SK-N-DZ (cell line): ENCODE data around the genes KIAA1755, SLC32A1 and FAM83D.

DNA sequence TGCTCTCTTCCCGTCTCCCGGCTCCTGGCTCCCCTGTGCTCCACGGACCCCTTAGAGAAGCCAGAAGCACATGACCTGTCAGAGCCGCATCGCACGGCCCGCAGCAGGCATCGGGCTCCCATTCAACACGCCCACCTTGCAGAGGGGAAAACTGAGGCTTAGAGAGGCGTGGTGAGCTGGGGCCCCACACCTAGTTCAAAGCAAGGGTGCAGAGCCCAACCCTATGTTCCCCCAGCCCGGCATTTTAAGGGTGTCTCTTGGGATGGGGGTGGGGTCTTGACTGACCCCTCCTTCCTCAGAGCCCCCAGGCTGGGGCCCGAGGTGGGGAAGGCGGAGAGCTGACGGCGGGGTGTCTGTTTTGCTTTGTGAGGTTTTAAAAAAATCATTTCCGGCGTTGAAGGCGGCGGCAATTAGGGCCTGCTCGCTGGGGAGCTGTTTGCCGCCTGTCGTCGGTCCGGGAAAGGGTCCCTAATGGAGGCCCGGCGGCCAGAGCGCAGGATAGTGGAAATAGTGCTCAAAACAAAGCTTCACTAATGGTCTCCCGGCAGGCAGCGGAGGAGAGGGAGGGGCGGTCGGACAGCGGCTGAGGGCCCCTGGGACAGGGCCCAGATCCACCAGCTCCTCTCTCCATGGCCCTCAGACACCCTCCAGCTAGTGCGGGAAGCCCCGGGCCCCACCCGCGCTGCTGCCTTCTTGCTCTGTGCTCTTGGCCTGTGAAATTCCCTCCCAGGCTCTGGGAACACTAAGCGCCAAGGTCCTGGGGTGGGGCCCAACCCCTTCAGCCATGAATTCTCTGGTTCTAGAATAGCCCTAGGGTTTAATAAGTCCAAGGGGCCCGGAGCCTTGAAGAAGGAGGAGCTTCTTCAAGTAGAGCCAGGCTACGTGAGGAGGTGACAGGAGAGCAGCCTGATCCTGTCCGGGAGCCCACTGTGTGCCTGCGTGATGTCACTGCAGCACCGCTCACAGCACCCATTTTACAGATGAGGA lies 12.0 kb downstream of the VSTM2L start:
RAMPAGE:
- cytosol, long total RNA: no peak
- nucleus, long total RNA: no peak

DNA sequence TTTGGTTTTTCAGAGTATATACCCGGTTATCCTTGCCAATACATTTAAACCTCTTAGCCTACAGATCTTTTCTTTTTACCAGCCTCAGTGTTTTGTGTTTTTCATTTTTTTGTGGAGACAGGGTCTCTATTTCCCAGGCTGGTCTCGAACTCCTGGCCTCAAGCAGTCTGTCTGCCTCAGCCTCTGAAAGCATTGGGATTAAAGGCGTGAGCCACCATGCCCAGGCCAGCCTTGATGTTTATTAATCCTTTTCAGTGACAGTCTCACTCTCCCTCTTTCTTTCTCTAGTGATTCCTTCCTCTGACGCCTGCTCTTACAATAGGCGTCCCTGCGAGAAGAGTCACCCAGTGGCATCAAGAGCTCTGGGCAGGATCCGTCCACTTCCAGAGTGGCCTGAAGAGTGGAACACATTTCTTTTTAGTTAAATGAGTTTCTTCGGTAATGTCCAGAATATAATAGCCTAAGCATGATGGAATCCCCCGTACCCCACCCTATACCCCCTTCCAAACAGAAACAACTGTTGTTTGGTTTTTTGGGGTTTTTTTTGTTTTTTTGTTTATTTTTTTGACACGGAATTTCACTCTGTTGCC lies 53.0 kb downstream of the RPRD1B start:
RAMPAGE:
- cytosol, long total RNA: no peak
- nucleus, long total RNA: no peak

GRCh38 chr20:38122942-38123298 lies 42.1 kb downstream of the TGM2 start:
RAMPAGE:
- cytosol, long total RNA: no peak
- nucleus, long total RNA: no peak

DNA sequence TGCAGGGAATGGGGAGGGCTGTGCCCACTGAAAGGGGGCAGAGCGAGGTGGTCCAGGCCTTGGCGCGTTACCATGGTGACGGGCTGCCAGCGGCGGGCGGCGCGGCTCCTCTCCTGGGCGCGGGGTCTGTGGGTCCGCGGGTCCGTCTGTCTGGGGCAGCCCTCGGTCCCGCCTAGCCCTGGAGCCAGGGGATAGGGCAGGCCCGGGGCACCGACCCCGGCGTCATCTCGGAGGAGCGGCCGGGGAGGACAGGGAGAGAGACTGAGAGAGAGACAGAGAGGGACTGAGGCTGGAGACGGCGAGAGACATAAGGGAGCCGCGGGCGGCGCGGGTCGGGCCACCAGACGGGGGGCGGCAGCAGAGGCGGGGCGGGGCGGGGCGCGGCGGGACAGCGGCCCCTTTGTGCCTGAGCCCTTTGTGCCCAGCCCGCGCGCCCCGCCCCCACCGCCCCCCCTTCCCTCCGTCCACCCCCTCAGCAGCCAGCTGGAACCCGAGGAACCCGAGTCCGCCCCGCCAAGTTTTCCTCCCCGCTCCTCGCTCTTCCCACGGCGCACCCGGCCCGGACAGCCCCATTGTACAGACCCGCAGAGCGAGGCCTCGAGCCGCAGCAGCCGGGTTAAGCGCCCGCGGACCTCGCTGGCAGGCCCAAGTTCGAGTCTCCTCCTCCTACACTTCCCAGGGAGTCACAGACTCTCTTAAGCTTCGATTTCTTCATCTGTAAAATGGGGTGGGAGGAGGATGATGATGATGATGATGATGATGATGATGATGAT lies at the start of gene KIAA1755:
KIAA1755 (minus strand) TSS at position 309 of the 773 bp plus-strand sequence.
RAMPAGE:
- cytosol, long total RNA: no peak
- nucleus, long total RNA: no peak

DNA sequence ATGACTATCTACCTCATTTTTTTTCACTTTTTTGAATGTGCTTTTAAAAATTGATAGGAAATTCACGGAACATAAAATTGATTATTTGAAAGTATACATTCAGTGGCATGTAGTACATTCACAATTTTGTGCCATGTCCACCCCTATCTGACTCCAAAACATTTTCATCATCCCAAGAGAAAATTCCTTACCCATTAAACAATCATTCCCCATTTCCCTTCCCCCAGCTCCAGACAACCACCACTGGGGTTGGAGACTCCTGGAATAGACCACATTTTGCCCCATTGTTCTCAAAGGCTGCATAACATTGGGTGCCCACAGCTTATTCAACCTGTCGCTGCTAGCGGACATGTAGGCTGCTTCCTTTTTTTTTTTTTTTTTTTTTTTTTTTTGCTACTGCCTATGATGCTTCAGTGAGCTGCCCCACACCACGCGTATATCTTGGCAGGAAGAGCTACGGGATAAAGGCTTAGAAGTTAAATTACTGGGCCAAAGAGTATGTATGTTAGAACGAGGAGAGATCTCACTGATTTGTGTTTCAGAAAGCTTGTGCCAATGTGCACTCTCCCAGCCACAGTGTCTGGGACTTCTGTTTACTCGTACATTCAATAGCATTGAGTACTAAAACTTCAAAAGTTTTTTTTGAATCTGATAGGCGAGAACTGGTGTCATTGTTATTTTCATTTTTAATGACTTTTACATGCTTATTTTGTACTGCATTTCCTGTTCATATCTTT lies 7.0 kb downstream of the LBP start:
RAMPAGE:
- cytosol, long total RNA: no peak
- nucleus, long total RNA: no peak

DNA sequence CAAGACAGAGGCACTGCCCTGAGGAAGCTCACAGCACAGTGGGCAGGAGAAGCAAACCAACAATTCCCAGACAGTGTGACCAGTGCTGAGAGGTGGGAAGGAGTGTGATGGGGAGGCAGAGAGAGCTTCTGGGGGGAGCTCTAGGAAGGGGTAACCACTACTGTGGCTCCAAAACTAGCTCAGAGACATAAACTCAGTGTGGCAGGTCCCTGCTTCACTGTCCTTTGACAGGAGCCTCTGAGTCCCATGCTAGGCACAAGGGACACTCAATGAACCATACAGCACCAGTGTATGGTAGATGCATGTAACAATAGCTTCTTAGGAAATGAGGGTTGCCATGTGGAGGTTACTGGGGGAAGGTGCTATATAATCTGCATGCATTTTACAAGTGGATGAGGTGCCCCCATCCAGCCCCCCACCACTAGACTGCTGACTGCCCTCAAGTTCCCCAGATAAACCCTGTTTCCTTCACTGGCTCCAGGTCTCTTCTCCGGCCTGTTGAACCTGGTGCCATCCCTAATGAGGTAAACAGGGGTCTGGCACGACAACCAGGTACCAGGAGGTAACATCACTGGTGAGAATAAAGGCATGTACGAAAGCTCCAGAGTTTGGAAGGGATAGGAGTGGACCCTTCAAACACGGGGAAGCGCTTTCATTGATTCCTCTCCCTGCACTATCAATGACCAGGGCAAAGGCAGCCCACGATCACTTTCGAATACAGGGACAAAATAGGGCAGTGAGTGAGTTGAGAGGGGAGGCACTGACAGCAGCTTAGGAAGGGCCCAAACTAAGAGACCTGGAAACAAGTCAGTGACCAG lies 47.8 kb upstream of the RALGAPB start:
RAMPAGE:
- cytosol, long total RNA: no peak
- nucleus, long total RNA: no peak

DNA sequence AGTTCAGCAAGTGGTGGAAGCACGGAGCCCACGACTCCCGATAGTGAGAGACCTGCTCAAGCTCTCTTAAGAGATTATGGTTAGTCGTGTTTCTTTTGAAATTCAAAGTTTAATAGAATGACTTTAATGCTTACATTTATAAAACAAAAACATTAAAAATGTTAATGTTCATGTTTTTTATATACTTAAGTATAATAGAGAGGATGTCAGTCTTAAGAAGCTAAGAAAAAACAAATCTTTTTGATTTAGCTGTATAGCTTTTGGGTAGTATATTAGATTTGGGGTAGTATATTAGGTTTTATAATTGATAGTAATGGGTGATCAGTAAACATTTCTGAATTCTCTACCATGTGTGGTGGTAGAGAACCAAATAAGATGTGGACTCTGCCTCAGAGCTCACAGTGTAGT lies 48.2 kb upstream of the ADIG start:
RAMPAGE:
- cytosol, long total RNA: no peak
- nucleus, long total RNA: no peak

DNA sequence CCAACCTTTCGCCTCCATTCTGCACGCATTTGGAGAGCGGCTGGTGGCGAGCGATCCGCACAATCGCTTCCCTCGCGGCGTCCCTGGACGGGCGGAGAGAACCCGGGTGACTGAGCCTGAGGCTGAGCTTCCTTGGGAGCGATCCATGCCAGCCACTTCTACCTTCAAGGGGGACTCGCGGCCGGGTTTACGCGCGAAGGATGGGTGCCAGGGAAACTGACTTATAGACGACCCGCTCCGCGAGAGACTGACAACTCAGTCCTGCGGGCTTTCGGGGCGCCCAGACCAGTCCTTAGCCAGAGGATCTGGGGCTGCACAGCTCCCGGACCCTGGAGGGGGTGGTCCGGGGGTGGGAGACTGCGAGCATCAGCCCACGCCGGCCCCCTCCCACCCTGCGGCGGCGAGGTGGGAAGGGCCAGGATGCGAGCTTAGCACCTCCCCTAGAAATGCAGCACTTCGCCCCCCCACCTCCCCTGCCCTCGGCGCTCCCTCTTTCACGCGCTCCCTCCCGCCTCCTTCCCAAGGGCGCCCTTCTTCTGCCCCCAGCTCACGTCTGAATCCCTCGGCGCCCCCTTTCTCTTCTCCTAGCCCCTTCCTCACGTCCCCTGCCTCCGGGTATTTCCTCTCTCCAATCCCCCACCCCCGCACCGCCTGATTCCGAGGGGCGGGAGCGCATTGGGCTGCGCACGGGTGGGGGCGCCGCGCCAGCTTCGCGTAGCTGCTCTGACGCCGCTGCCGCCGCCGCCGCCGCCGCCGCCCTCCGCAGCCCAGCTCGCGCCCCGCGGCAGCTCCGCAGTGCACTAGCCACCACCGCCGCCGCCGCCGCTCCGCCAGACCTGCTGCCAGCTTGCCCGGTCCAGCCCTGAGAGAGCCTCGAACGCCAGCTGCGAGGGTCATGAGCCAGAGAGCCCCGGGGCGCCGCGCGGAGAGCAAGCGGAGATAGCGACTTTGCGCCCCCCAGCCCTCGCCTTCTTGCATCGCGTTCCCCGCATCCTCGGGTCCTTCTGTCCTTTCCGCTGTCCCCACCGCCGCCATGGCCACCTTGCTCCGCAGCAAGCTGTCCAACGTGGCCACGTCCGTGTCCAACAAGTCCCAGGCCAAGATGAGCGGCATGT lies at the start of gene SLC32A1:
SLC32A1 (plus strand) TSS at position 795 of the 1,115 bp plus-strand sequence.
RAMPAGE:
- cytosol, long total RNA: no peak
- nucleus, long total RNA: no peak

DNA sequence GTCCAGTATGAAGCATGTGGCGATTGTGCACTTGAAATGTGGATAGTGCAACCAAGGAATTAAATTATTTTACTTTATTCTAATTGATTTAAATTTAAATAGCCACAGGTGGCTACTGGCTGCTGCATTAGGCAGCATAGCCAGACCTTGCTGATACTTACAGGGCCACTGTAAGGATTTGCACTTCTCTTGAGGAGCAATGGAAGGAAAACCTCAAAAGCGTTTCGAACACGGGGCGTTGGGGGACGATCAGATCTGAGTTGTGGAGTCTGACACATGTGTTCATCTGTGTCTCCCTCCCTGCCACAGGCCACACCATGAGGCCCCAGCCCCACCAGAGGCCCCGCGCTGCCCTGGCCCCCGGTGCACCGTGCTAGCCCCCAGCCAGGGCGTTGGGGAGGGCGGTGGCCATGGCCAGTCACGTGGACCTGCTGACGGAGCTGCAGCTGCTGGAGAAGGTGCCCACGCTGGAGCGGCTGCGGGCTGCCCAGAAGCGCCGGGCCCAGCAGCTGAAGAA lies 30.1 kb downstream of the PPP1R16B start:
RAMPAGE:
- cytosol, long total RNA: no peak
- nucleus, long total RNA: no peak

RAMPAGE:
- cytosol, long total RNA: no peak
- nucleus, long total RNA: no peak
Measured at GRCh38 chr20:38893837-38894465, 32.3 kb upstream of the FAM83D start.

GRCh38 chr20:38925920-38927227 lies at the start of gene FAM83D:
FAM83D (plus strand) TSS chr20:38926417.
RAMPAGE:
- cytosol, long total RNA: no peak
- nucleus, long total RNA: no peak

GRCh38 chr20:38951693-38952211 lies 10.4 kb upstream of the DHX35 start:
RAMPAGE:
- cytosol, long total RNA: no peak
- nucleus, long total RNA: no peak

GRCh38 chr20:38986767-38987072 lies 24.6 kb downstream of the DHX35 start:
RAMPAGE:
- cytosol, long total RNA: no peak
- nucleus, long total RNA: no peak

DNA sequence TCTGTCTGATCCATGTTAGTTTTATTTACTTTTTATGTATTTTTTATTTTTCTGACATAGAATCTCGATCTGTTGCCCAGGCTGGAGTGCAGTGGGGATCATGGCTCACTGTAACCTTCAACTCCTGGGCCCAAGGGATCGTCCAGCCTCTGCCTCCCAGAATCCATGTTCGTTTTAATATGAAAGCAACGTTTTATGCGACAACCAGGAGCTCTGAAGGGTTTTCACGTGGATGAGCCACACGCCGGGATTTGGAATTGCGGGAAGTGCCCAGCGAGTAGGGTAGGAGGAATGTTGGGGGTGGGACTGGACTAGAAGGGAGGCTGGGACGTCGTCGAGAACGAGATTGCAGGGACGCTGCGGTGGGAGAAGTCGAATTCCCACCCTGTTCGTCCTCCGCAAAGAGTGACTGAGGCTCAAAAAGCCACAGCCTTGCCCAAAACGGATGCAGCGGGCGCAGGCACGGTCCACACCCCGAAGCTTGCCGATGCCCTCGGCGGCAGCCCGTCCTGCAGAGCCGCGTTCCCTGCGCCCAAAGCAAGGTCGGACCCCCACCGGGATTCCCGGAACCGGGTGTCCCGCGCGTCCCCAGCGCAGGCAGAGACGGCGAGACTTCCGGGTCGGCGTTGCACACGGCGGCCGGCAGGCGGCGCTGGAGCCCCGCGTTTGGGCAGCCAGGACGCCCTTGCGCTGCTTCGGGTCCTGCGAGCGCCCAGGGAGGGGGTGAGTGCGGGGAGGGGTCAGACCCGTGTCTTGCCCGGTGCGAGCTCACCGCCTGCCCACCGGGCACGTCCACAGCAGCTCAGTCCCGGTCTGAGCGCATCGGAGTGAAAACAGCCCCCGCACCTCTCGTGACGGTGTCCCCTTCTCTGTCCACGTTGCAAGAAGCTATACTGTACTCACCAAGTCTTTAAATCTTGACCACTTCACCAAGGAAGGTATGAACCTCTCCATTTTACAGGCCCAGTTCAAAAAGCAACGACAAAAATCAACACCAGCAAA lies 87.8 kb downstream of the DHX35 start:
RAMPAGE:
- cytosol, long total RNA: no peak
- nucleus, long total RNA: start-site peak on the plus strand centred at position 740 of the sequence, 52 bp wide, 13 and 10 reads in 2 replicates

GRCh38 chr20:39800506-39800858 lies 838.3 kb downstream of the DHX35 start:
RAMPAGE:
- cytosol, long total RNA: no peak
- nucleus, long total RNA: no peak

GRCh38 chr20:40269307-40269755 lies 419.7 kb downstream of the MAFB start:
RAMPAGE:
- cytosol, long total RNA: no peak
- nucleus, long total RNA: no peak

GRCh38 chr20:40274141-40274625 lies 414.9 kb downstream of the MAFB start:
RAMPAGE:
- cytosol, long total RNA: no peak
- nucleus, long total RNA: no peak

GRCh38 chr20:40279283-40279898 lies 409.6 kb downstream of the MAFB start:
RAMPAGE:
- cytosol, long total RNA: no peak
- nucleus, long total RNA: no peak

DNA sequence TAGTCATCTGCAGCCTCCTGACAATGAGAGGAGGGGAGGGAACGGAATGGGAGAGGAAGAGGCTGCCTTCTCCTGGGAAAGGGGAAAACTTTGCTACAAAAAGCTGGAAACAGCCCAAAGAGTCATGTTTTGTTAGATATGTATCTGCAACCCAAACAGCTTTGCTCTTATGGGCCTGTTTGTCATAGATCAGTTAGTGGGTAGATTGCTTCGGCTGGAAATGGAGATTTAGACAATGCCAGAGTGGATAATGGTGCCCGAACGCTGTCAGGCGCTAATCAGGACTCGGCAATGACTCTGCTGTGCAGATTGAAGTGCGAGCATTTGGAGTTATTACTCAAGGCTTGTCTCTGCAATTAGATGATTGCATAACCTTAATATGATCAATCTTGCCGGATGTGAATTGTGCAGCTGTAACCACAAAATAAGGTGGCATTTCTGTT lies 92.4 kb upstream of the MAFB start:
RAMPAGE:
- cytosol, long total RNA: no peak
- nucleus, long total RNA: no peak

GRCh38 chr20:41084197-41085213 lies 52.8 kb upstream of the PLCG1 start:
RAMPAGE:
- cytosol, long total RNA: no peak
- nucleus, long total RNA: no peak